Non-pigmented ciliary epithelial cell (primary cell): ENCODE measurements around a stretch of chr16.

DNA sequence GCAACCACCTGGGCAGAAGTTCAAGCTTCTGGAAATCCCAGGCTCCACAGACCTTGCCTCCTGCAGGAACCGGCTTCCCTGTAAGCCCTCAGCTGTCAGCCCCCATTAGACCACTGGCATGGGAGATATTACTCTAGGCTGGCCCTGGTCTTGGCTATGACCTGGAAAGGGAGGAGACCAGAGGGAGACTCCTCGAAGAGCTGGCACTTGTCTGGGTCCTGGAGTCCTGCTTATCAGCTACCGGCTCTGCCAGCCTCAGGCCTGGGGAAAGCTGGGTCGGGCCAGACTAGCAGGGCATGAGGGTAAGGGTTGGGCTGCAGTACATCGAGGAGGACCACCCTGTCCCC, 53.9 kb downstream of the SLC6A2 start:
- RRBS, result no CpG with 5 or more reads among the region's 5 CpGs

DNA sequence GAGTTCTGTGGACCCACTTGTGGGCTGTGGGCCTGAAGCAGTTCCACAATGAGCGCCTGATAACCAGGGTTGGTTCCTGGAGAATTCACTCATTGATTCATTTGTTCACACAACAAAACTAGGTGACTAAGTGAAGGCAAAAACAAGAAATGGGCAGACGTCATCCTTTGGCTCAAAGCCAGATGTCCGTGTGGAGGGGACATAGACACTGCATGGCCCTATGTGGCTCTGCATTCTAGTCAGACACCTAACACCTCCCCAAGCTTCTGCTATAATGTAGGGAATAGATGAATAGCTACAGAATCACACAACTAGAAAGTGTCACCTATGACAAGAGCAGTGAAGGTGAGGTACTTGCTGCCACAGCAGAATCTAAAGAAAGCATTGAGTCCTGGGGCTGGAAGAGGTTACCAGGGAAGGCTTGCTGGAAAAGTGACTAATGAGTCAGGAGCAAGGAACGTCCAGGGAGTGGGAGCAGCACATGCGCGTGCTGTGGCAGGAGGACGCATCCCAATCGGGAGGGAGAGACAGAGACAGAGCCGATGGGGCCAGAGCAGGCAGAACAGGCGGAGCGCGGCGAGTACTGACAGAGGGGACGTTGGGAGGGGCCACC, 58.9 kb downstream of the CES1 start:
- RRBS, result no CpG with 5 or more reads among the region's 14 CpGs

- RRBS, result no CpG with 5 or more reads among the region's 1 CpG
Observed at GRCh38 chr16:56163076-56163464, 28.2 kb upstream of the GNAO1 start.

DNA sequence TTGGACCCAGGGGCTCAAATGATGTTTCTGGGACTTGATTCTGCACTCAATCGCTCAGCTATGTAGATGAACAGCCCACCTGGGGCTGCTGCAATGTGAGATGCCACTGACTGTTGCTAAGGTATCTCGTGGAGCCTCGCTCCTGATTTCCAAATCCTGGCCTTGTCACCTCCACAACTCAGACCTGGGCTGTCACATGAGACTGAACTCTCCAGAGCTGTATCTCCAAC, 79.5 kb downstream of the GNAO1 start:
- RRBS, result no CpG with 5 or more reads among the region's 3 CpGs

DNA sequence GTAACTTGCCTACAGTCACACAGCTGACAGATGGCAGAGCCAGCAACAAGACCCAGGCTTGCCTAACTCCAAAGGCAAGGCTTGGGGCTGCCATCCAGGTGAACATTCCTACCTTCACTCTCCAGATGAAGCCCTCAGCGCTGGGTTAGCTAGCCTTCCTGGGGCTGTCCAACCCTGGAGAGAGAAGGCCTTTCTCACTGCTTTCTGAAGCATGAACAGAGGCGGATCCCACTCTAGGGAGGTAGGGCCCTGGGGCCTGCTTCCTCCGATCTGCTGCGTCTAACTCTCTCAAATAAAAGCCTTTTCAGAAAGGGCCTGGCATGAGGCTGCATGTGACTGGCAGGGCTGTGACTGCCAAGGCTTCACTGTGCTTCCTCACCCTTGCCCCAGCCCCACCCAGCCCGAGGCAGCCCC, 107.8 kb downstream of the GNAO1 start:
- RRBS, result no CpG with 5 or more reads among the region's 5 CpGs

DNA sequence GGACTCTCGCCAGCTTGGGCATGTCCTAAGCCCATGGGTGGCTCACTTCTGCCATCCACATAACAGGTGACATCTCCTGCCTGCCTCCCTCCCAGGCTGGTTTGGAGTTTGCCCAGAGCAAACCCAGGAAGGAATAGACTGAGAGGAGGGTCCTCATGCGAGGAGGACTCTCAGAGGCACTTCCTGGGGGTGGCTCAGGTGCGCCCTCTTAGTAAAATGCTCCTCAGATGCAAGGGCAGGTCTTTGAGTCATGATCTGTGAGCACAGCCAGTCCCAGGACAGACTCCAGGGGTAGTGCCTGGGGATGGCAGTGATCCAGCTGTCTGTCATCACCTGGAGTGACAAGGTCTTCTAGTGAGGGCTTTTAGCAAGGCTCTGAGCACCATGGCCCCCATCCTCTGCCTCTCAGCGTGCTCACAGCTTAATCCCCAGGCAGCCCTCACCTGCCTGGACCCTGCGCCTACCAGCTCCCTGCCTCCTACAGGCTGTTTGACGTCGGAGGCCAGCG, 89.0 kb downstream of the AMFR start:
- RRBS, result no CpG with 5 or more reads among the region's 8 CpGs

DNA sequence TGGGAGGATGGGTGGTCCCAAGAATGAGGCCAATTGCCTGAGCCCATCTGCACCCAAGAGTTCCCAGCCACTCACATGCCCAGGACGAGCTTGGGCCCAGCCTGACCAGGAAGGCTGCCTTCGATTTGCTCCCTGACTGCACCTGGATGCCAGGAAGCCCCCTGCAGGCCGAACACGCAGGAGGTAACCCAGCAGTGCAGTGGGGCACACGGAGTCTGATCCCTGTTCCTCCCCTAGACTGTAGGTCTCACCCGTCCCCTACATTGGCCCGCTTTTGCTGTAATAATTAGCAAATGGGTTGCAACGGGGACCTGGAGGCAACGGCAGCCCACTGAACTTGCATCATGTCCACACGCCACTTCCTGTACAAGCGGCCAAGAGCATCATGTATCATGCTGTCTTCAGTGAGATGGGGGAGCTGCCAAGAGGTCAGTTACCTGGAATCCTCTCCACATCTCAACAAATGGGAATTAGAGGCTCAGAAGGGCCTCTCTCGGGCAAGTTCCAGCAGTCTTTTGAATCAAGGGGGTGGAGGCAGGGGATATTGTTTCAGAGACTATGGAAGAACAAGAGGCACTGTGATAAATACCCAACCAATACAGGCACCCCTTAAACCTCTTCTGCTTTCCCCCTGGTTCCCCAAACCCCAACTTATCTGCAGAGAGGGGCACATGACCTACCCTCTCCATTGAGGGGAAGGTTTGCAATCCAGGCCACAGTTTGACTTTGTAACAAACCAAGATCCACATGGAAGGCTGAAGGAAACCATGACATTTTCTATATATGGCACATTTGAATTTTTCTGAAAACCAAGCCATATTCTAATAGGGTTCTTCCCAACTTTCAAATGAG, 67.3 kb downstream of the AMFR start:
- RRBS, result no CpG with 5 or more reads among the region's 12 CpGs

DNA sequence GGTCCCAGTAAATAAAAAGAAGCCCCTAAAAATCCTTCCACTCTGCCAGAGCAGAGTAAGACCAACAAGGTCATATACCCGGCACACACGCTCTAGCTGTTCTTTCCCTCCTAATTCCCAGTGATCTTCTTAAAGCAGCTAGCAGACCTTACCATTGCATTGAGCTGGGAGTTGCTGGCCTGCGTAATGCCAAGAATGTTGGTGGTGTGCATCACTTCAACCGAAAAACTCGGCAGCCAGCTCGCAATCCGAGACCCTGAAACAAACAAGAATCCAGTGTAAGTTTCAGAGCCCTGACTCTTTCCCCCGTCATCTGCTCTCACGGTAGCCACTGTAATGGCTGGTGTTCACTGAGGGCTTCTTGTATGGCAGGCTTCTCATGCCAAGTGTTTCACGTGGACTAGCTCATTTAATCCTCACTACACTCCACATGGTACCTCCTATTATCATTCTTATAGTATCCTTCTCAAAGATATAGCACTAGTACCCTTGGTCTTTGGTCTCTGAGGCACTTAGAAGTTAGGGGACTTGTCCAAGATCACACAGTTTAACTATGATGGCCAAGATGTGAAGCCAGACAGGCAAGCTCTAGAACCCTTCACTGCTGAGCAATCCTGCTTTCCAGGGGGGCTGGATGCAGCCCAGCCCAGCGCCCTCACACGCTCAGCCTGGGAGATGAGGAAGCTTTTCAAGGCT, 39.4 kb downstream of the AMFR start:
- RRBS, result no CpG with 5 or more reads among the region's 12 CpGs

DNA sequence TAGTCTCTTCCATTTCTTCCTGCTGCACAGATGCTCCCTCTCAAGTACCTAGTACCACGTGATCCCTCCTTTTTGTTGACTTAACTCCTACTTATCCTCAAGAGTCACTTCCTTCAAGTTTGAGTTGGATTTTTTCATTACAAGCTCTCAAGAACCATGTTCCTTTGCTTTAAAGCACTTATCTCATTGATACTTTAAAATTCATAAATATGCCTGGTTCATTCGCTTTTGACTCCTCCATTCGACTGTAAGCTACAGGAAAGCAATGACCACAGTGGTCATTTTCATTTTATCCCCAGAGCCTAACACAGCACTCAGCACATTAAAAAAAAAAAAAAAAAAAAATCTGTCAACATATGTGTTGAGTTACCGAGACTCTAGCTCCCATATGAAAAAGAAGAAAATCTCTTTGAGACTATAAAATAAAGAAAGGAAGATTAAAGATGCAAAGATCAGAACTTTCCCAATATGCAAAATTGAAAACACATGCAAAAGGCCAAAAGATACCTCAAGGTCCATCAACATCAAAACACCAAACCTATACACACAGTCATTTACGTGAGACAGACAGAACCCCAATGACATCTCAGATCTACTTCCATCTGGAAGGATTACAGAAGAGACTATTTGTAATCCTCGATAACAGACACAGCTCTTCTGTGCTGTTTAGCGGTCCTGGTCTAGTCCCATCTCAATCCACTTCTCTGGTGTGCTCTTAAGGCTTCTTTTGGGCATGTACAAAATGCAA, 24.6 kb downstream of the AMFR start:
- RRBS, result no CpG with 5 or more reads among the region's 7 CpGs

GRCh38 chr16:56408622-56409284, 16.6 kb downstream of the AMFR start:
- RRBS, result no CpG with 5 or more reads among the region's 6 CpGs

GRCh38 chr16:56424196-56424757, 1.1 kb downstream of the AMFR start:
- RRBS, result no CpG with 5 or more reads among the region's 17 CpGs

- RRBS, result no CpG with 5 or more reads among the region's 17 CpGs
Observed at GRCh38 chr16:56609031-56609747, 805 bp downstream of the MT2A start.

- RRBS, result no CpG with 5 or more reads among the region's 2 CpGs
Observed at GRCh38 chr16:56611321-56612114, 3.1 kb downstream of the MT2A start.

DNA sequence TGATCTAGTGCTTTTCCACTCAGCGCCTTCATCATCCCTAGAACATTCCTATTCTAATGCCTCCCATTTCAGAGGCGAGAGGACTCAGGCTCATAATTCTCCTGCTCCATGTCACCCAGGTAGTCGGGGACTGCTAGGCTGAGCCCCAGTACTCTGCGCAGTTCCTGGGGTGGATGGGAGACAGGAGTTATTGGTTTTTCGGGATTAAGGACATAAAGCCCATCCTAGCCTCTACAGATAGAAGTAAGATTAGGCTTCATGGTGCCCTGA, 351 bp downstream of the MT1A start:
- RRBS, result no CpG with 5 or more reads among the region's 5 CpGs

DNA sequence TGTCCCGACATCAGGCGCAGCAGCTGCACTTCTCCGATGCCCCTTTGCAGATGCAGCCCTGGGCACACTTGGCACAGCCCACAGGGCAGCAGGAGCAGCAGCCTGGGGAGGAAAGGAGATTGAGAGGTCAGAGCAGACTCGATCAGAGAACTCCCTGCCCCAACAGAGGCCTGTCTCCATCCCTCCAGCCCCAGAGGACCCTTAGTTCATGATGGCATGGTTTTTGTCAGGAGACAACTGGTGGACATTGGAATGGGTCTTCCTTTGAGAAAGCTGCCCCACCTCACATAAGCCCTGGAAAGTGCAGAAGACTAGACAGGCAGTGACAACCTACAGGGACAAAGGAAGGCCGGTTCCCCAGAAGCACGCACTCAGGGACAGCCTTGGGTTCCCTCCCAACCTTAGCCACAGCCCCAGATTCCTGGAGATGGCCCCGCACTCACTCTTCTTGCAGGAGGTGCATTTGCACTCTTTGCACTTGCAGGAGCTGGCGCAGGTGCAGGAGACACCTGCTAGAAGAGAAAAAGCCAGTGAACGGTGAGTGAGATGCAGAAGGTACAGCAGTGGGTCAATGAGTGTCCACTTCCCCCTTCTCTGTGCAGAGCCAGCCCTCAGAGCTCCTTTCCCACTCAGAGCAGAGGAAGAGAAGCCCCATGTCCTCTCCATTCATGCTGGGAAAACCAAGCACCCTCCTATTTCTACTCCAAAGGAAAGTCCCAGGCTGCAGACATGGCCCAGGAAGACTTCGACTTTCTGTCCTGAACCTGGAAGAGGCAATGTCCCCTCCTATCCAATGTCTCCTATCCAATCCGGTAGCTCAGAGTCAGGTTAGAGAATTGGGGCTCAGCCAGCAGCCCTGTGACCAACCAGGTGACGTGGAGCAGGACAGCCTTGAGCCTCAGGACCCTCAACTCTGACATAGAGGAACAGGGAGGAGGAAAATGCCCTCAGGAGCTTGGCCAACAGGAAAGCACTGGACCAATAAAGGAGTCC, 700 bp downstream of the MT1G start:
- RRBS, result no CpG with 5 or more reads among the region's 12 CpGs

GRCh38 chr16:56684197-56684930, 2.1 kb downstream of the MT1X start:
- RRBS, result no CpG with 5 or more reads among the region's 4 CpGs

DNA sequence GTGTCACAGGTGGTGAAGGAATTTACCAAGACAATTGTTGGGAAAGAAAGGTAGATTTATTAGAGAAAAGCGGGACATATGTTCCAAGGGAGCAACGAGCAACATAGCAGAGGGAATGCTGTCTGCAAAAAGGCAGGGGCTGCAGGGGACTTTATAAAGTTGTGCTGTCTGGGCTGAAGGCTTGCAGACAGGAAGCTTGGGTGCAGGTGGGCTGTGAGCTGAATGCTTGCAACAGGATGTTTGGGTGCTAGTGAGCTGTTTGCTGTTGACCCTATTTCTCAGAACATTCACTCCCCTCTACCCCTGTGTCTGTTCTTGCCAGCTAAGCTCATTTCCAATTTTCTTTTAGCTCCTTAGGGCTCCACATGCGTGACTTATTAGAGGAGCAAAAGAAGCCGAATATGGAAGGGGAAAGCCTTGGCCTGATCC, 21.5 kb upstream of the NUP93 start:
- RRBS, result no CpG with 5 or more reads among the region's 4 CpGs

- RRBS, result no CpG with 5 or more reads among the region's 5 CpGs
Observed at GRCh38 chr16:56728915-56729334, 1.0 kb upstream of the NUP93 start.

DNA sequence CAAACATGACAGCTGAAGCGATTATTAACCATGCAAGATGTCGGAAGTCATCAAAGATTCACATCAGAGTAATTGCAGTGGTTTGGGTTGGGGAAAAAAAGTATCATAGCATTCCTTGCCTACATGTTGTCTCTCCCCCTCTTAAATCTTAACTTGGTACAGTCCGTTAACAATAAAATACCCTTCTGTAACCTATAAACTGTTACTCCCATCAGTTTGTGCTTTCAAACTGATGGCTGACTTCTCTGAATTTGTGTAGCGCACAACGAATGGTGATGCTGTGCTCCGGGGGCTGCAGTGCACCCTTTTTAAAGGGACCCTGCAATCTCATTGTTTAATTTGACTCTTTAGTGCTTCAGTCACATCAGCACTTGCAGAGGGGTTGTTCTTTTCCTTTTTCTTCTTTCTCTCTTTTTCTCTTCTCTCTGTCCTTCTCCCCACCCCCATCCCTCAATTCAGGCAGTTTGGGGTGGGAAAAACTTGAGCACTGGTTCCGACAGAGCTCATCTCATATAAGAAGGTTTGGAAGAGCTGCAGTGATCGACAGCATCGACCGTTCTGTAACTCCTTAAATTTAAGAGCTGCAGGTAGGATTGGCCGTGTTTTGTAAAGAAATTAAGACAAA, 51.8 kb downstream of the NUP93 start:
- RRBS, result no CpG with 5 or more reads among the region's 11 CpGs

GRCh38 chr16:56872800-56873284, 7.8 kb downstream of the SLC12A3 start:
- RRBS, result no CpG with 5 or more reads among the region's 6 CpGs